ENCODE measurements around a stretch of chr3.

GRCh38 chr3:61680170-61680812, 118.9 kb downstream of the PTPRG start:
- PRO-cap, 4 experiments, result no peak in any of the 4 experiments
- RAMPAGE, long total RNA, 4 experiments, result start-site peak on the plus strand in 1 of 4 experiments, at chr3:61680511-61680639 at its widest, 5 reads per replicate

GRCh38 chr3:61769534-61770457, 208.4 kb downstream of the PTPRG start:
- PRO-cap, 4 experiments, result no peak in any of the 4 experiments
- RAMPAGE, long total RNA, 4 experiments, result no peak in any of the 4 experiments

DNA sequence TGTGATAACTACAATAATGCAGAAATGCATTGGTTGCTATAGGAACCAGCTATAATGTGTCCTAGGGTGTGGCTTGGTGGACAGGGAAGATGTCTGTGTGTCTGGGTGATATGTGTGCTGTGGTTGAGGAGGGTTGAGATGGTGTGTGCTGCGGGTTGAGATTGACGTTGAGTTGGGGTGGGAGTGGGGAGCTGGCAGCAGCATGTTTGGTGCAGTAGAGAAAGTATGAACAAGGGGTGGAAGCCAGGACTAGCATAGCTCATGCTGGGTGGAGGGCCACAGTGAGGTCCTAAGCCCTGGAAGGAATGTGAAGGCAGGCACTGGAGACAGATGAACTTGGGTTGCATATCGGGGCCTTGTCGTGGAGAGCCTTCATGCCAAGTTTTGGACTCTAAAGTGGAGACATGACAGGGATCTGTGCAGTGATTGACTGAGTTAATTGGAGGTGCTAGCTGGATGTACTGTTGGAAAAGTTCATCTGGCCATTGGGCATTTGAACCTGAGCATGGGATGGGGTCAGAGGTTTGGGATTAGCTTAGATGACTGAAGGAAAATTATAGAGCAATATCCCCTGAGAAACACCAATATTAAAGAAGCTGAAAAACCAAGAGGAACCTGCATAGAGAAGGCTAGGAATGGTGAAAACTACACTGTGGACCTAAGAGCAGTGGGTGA, 222.2 kb downstream of the PTPRG start:
- PRO-cap, 4 experiments, result no peak in any of the 4 experiments
- RAMPAGE, long total RNA, 4 experiments, result no peak in any of the 4 experiments

GRCh38 chr3:61847748-61848531, 286.6 kb downstream of the PTPRG start:
- PRO-cap, 4 experiments, result no peak in any of the 4 experiments
- RAMPAGE, long total RNA, 4 experiments, result no peak in any of the 4 experiments

GRCh38 chr3:61850801-61851578, 289.6 kb downstream of the PTPRG start:
- PRO-cap, 4 experiments, result no peak in any of the 4 experiments
- RAMPAGE, long total RNA, 4 experiments, result no peak in any of the 4 experiments

DNA sequence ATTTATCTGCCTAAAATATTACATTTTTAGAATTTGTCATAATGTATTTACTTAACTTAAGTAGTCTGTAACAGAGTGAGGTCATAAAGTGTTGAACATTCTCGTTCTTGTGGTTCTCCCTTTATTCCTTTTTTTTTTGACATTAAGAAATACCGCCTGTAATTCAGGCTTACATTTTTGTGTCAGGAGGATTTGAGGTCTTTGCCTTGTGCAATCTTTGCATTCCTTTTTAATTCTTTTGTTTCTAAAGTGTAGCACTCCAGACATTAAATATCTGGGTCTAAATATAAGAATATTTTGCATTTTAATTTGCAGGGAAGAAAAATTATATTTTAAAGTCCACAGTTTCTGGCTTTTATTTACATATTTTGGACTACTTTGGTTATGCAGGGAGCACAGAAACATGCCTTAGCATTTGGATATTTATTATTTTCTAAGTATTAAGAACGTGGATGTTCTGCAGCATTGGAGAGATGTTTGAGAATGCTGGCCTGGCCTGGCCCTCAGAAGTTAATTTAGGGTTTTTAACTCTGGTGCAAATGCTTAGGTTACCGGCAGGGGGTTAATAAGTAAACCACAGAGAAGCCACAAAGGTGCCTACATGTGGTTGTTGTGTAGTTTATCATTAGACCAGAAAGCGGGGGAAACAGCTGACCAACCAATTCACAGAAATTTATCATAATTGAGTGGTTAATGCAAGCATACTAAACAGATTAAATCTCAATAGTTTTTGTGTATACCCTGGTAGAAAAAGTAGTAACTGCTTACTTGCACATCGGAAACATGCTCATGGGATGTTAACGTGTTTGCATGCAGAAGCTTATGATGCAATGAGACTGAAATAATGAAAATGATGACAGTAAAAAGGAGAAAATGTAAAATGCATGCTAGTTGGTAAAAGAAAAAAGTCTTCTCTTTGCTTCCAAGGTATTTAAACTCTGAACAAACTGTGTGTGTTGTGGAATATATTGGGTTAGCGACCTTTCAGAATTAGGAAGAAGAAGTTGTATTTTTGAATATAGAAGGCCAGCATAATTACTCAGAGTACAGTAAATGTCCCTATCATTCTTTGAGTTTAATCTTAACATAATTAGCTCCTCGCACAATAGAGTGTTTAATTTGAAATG, 315.9 kb downstream of the PTPRG start:
- PRO-cap, 4 experiments, result no peak in any of the 4 experiments
- RAMPAGE, long total RNA, 4 experiments, result no peak in any of the 4 experiments

DNA sequence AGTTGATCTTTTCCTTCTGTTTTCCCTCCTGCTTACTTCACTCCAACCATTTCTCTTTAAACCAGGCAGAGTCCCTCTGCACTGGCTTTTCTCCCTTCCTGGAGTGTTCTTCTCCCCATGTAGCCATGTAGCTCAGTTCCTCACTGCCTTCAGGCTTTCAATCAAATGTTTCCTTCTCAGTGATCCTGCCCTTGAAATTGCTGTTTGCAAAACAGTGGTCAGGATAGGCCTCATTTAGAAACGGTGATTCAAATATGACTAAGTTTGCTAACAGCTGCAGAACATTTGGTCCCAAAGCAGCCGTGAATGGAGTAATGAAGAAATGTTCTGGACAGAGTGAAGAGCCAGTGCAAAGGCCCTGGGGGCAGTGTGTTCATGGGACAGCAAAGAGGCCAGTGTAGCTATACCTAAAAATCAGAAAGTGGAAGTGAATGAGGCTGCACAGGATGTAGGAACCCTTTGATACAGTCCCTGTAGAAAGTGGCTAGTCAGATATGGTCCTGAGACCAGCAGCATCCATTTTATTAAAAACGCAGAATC, 168.9 kb upstream of the C3orf14 start:
- PRO-cap, 4 experiments, result no peak in any of the 4 experiments
- RAMPAGE, long total RNA, 4 experiments, result no peak in any of the 4 experiments

DNA sequence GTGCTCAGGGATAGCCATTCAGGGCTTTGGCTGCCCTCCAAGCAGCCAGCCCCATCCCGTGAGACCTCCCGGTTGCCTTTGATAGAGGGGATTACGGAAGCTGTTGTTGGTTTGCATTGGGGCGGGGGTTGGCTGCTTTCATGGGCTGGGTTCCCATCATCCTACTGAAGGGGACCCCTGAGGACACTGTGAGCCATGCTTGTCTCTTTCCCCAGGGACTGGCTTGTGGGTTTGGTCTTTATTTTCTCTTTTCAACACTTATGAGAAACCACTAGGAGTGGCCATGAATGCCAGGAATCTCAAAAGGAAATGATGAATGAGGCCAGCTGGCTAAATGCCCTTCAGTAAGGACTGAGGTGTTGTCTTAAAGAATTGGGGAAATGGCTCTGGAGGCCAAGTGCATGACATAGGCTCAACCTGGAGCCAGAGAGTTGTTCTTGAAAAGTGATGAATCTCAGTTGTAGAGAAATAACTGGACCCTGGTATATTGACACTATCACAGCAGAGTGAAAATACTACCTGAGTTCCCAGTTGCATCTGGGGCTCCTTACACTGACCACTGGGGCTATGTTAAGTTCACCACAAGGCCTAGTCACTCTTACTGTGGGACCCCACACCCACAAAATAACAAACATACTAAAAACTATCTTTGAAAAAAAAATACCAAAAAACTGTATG, 234.4 kb upstream of the FEZF2 start:
- PRO-cap, 4 experiments, result no peak in any of the 4 experiments
- RAMPAGE, long total RNA, 4 experiments, result no peak in any of the 4 experiments

DNA sequence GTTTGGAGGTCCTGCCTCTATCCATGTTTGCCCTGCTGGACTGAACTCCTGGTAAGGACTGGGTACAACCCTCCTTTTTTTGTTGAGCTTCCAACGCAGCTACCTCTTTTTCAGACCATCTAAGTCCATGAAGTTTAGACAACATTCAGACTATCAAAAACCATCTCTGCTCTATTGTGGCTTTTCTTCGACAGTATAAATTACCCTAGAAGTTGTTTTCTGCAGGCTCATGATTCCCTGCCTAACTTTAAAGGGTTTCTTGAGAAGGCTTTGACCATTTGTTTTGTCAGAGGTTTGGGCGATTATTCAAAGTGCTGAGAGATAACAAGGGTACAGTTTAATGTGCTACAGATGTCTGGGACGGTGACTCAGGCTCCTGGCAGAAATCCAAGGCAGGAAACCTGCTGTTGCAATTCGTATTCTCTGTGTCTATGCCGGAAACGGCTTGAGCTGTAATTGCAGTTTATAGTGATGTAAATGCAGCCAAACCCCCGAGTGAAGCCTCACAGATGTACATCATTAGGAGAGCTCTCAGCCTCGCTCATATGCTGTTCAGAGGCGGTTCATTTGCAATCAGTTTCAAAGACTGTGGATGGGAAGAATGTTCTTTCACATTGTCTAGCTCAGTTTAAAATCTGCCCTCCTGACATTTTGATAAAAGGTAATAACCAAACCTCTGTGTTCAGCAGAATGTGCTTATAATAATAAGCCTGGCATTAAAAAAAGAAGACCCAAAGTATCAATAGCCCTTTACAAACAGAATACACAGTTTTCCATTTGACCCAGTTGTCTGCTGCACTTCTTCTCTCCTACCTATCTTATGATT, 65.6 kb downstream of the SYNPR start:
- PRO-cap, 4 experiments, result no peak in any of the 4 experiments
- RAMPAGE, long total RNA, 4 experiments, result no peak in any of the 4 experiments

- PRO-cap, 4 experiments, result no peak in any of the 4 experiments
- RAMPAGE, long total RNA, 4 experiments, result no peak in any of the 4 experiments
These were observed 61.8 kb downstream of the ATXN7 start for GRCh38 chr3:63925169-63926093.

DNA sequence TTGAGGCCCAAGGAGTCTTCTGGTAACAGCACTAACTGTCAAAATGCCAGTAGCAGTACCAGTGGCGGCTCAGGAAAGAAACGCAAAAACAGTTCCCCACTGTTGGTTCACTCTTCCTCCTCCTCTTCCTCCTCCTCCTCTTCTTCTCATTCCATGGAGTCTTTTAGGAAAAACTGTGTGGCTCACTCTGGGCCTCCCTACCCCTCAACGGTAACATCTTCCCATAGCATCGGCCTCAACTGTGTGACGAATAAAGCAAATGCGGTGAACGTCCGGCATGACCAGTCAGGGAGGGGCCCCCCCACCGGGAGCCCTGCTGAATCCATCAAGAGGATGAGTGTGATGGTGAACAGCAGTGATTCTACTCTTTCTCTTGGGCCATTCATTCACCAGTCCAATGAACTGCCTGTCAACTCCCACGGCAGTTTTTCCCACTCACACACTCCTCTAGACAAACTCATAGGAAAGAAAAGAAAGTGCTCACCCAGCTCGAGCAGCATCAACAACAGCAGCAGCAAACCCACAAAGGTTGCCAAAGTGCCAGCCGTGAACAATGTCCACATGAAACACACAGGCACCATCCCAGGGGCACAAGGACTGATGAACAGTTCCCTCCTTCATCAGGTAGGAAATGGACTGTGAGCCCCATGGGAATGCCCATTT, 27.3 kb downstream of the PSMD6 start:
- PRO-cap, 4 experiments, result no peak in any of the 4 experiments
- RAMPAGE, long total RNA, 4 experiments, result no peak in any of the 4 experiments

DNA sequence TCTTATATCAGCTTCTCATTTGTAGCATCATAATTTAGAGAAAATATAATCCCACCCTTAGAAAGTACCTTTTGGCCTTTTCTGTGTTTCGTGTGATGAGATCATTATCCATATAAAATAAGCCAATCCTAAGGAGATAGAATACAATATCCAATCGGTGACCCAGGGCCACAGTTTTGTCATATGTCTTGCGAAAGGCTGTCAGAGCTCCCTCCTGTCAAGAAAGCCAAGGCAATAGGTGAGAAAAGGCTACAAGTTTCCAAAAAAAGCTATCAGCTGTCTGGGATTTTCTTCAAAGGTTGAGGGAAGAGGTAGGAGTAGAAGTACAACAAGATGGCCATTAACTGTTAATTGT, 4.1 kb downstream of the PSMD6 start:
- PRO-cap, 4 experiments, result no peak in any of the 4 experiments
- RAMPAGE, long total RNA, 4 experiments, result no peak in any of the 4 experiments

DNA sequence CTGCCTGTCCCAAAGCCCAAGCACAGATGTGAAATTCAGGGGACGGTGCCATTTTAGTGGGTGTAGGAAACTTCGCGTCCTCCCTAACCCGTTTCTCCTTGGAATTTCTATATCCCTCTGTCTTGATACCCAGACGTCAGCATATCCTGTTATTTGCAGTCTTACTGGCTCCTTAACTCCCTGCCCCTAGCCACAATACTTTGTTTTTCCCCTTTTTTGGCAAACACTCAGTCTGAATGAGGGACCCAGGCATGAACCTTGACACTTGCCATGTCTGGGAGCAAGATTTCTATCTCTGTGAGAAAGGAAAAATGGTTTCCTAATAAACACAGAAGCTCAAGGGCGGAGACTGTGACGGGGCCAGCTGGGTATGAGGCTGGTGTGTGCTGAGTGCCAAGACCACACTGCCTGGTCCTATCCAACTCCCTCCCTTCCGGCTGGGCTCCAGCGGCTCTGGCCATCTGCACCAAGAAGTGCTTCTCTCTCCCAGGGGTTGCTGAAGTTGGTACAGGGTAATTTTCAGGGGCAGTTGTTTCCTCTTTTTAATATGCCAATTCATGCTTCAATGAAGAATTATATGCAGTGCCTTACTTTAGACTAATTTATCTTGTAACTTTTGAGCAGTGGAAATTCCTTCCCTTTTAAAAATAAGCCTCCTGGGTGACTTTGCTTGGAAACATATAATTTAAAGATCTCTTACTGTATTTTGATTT, 15.0 kb downstream of the PRICKLE2 start:
- PRO-cap, 4 experiments, result peak in 1 of 4 experiments; most common minus-strand start position 97 of the sequence (in 1)
- RAMPAGE, long total RNA, 4 experiments, result no peak in any of the 4 experiments

GRCh38 chr3:64241472-64242090, 16.3 kb upstream of the PRICKLE2 start:
- PRO-cap, 4 experiments, result no peak in any of the 4 experiments
- RAMPAGE, long total RNA, 4 experiments, result no peak in any of the 4 experiments

DNA sequence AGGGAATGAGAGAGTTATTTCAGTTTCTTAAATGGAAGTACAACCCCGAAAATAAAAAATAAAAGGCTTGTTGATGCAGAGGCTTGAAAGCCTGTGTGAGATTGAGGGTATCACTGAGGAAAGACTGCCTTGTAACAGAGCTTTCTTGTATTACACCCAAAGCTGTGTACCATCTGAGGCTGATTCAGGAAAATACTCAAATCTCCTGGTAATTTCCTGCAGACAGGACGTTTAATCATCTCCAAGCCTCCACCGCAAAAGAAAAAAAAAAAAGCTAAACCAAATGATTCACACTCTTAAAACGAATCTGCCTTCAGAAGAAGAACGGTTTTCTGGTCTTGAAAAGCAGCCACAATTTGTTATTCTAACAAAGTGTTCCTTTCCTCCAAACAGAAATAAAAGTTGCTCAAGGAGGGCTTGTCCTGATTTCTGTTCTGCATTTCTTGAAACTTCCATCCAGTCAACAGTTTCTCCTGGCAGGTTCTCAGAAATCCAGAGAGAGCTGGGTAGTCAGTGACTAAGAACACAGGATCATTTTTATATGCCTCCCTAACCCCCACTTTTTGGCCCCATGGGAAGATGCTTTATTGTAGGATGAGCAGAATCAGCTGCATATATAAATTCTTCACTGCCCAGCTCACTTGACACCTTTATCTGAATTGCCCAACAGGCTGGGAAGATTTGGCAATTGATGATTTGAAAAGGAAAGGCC, 40.8 kb upstream of the PRICKLE2 start:
- PRO-cap, 4 experiments, result no peak in any of the 4 experiments
- RAMPAGE, long total RNA, 4 experiments, result no peak in any of the 4 experiments

GRCh38 chr3:64385716-64386323, 160.6 kb upstream of the PRICKLE2 start:
- PRO-cap, 4 experiments, result no peak in any of the 4 experiments
- RAMPAGE, long total RNA, 4 experiments, result no peak in any of the 4 experiments

- PRO-cap, 4 experiments, result no peak in any of the 4 experiments
- RAMPAGE, long total RNA, 4 experiments, result no peak in any of the 4 experiments
These were observed 18.5 kb downstream of the ADAMTS9 start for GRCh38 chr3:64669290-64669624.

GRCh38 chr3:64696918-64697314, 9.1 kb upstream of the ADAMTS9 start:
- PRO-cap, 4 experiments, result no peak in any of the 4 experiments
- RAMPAGE, long total RNA, 4 experiments, result no peak in any of the 4 experiments

DNA sequence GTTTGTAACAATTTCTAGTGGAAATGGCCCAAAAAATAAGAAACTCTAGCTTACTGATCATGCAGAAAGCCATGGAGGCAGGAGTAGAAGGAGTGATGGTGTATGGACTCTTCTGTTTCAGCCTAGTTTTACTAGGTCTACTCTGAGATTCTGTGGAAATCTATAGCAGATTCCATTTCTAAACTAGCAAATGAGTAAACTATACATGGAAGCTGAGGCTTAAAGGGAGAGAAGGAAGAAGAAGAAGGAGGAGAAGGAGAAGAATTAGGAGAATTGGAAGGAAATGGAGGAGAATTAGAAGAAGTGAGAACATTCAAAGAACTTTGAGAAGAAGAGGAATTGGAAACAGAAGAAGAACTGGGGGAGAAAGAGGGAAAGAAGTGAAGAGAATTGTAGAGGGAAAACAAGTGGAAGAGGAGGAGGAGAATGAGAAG, 195.6 kb upstream of the ADAMTS9 start:
- PRO-cap, 4 experiments, result no peak in any of the 4 experiments
- RAMPAGE, long total RNA, 4 experiments, result no peak in any of the 4 experiments

DNA sequence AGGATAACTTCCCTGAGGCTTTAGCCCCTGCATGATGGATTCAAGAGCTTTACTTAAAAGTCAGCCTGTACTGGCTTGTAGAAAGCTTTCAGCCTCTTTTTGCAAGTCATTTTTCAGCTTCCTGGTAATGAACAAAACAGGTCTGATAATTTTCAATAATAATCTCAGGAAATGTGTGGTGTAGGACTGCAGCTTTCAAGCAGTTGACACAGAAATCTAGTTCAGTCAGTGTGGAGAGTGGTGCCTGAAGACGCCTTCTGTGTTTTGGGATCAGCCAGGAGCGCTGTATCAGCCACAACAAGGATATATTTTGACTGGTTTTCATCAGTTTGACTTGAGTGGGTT, 332.4 kb upstream of the ADAMTS9 start:
- PRO-cap, 4 experiments, result no peak in any of the 4 experiments
- RAMPAGE, long total RNA, 4 experiments, result no peak in any of the 4 experiments